Ishikawa (cell line): ENCODE measurements around a stretch of chr3.

DNA sequence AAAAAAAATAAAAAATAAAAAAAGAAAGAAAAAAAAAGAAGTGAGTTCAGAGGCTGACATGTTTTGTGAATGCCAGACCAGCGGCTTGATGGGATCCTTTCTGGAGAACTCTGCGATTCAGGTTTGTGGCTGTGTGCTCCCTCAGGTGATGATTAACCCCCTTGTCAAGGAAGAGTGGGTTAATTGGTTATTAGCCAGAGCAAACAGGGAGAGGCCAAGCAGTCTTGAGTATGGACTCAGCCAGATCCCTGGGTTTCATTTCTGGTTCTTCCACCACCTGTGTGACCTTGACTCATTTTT, 7.7 kb downstream of the GPR160 start:
- RRBS = no CpG with 5 or more reads among the region's 2 CpGs

DNA sequence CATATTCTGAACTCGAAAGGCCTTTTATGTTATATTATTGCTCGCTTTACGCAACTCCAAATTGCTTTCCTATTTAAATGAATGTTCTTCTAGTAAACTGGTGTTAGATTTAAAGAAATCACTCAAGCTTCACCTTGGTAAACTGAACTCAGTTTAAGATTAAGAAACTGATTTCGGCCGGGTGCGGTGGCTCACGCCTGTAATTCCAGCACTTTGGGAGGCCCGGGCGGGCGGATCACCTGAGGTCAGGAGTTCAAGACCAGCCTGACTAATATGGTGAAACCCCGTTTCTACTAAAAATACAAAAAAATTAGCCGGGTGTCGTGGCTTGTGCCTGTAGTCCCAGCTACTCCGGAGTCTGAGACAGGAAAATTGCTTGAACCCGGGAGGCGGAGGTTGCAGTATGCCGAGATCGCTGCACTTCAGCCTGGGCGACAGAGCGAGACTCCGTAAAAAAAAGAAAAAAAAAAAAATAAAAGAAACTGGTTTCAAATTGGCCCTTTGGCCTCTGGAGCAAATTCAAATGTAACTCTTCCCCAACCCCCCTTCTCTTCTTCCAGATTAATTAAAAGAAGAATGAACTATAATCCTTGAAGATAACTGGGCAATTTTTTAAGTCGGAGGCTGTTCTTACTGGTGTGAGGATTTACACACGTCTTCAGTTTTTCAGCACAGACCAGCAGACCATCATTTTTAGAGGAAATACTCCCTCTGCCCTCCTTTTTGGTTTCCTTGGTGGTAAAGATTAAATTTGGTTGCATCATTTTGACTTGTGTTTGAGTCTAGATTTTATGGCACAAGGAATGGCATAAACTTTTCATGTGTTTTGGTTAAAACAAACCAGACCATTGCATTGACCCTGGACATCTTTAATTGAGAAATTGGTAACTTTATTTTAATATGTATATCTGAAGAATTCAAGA, 1.9 kb downstream of the SKIL start:
- RRBS = no CpG with 5 or more reads among the region's 23 CpGs

- RRBS = no CpG with 5 or more reads among the region's 1 CpG
Observed at GRCh38 chr3:170390987-170391360, 27.7 kb upstream of the CLDN11 start.

DNA sequence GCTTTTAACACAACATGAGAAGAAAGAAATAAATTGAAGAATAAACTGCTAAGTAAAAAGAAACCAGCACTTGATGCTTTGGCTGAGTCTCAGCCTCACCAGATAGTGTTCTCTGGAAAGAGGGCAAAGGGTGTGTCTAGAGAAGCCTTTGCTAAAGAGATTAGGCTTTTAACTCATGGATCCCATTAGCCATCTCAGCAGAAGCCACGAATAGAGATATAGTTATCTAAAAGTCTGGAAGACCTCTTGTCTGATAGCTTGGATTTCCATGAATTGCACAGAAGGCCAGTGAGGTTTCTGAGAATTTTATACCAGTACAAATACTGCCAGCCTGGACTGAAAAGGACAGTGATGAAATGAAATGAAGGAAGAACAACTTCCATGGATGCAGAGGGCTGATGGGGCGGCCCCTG, 91.4 kb downstream of the RPL22L1 start:
- RRBS = no CpG with 5 or more reads among the region's 2 CpGs

DNA sequence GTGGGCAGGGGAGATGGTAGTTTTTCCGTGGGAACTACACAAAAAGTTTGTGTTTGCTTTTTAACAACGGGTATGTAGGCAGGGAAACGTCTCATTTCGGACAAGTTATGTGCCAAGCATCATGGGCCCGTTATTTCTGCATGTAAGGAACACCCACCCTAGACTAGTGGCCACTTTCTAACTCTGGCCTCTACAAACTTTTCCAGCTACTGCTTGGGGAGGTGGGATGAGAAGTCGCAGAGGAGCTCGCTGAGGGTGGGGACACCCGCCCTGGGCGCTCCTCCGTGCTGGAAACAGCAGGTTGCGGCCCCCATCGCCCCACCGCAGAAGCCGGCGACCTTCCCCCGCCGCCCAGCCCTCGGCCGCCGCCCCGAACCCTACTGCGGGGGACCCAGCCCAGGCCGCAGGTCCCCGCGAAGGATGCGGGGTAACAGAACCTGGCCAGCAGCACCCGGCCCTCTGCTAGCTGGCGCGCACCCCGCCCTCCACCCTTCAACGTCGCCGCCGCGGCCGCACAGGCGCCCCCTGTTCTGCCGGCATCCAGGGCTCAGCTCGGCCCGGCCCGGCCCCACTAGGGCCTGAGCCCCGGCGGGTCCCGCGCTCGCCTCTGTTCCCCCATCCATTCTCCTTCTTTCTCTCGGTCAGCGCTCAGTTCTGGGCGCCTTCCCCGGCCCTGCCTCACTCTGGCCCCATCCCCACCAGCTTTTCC, 475 bp downstream of the EIF5A2 start:
- RRBS = 1% methylated on average over 26 of the region's 50 CpGs

DNA sequence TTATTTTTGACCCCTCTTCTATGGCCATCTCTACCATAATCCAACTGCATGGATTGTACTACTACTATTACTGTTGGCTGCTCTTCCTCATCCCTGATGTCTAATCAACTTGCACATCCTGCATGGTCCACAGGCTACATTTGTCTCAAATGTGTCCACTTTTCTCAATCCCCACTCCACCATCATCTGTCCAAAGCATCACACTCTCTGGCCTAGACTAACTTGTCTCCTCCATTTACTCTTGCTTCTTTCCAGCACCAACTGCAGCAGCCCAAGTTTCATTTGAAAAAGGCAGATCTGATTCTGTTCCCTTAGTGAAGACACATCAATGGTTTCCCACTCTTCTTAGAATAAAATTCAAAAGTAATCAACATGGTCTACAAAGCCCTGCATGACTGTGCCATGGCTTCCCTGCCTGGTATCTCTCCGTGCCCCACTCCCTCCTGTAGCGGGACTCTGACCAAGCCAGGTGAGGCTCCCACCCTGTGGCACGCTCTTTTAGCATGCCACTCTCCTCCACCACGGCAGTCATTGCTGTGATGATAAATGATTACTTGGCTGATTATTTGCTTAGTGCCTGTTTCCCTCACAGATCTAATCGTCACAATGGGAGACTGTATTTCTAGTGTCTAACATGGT, 127.0 kb upstream of the SLC2A2 start:
- RRBS = no CpG with 5 or more reads among the region's 5 CpGs

DNA sequence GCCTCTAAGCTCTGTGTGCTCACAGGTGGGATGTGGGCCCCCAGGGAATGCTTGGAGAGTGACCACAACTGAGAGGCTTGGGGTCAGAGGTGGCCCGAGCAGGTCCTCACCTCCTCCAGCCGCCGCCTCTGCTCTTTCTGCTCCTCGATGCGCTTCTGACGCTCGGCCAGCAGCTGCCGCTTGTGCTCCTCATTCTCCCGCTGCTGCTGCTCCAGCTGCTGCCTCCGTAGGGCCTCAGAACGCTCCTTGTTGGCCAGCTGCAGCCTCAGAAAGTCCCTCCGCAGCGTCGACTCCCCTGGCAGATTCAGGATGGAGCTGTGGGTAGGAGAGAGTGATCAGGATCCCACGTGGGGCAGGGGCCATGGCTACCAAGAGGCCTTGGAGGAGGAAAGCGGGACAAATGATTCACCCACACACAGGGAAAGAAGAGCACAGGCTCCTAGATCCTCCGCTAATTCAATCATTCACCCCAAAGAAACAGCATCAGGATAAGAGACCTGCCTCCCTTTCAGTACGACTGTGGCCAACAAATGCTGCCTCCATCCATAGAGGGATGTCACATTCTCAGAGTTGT, 130.9 kb upstream of the SLC2A2 start:
- RRBS = no CpG with 5 or more reads among the region's 18 CpGs

DNA sequence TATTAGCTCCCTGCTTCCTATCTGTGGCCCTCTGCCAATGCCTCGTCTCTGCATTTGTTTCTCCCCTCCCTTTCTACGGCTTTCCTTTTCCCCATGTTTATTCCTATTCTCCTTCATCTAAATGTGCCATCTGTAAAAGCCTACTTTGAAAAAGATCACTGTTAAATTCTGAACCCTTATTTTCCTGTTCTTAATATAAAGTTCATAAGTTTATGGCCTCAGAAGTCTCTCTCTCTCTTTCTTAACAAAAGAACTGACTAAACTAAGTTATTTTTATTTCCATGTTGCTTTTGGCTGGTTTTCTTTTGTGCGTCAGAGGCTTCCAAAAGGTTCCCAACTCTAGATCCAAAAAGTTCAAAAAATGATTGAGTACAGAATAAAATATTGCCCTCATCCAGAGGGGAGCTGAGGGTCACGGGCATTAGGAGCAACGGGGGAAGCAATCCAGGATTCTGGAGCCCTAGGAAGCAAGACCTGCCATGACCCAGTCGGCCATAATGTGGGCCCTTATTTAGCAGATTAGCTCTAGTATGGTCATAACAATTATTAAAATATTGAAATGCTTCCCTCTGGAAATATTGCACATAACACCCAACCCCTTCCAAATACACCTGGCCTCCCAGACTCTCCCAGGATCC, 5.3 kb downstream of the PLD1 start:
- RRBS = no CpG with 5 or more reads among the region's 6 CpGs

- RRBS = no CpG with 5 or more reads among the region's 14 CpGs
Observed at GRCh38 chr3:171810906-171812044, 992 bp upstream of the PLD1 start.

GRCh38 chr3:171813917-171814618, 3.8 kb upstream of the PLD1 start:
- RRBS = no CpG with 5 or more reads among the region's 5 CpGs

GRCh38 chr3:172068606-172069582, 29.5 kb downstream of the FNDC3B start:
- RRBS = no CpG with 5 or more reads among the region's 11 CpGs

GRCh38 chr3:172107305-172107752, 68.0 kb downstream of the FNDC3B start:
- RRBS = no CpG with 5 or more reads among the region's 6 CpGs

- RRBS = 96% methylated on average over 4 of the region's 11 CpGs
Observed at GRCh38 chr3:172130330-172131003, 91.1 kb downstream of the FNDC3B start.

DNA sequence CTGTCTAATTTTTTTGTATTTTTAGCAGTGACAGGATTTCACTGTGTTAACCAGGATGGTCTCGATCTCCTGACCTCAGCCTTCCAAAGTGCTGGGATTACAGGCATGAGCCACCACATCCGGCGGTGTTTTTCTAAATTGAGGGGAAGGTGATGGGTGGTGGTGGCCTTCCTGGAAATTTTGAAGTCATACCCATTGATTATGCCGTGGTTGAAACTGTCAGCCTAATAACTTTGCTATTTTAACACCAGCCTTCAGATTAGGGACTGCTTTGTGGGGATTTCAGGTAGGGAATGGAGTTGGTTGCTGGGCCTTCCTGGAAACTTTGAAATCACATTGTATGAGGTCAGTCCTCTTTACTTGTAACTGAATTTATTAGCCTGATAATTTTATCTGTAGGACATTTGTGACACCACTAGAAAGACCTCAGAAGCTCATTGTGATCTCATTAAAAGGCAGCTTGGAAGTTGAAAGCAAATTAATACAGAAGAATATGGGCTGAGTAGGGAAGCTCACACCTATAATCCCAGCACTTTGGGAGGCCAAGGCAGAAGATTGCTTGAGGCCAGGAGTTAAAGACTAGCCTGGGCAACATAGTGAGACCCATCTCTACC, 97.6 kb downstream of the FNDC3B start:
- RRBS = no CpG with 5 or more reads among the region's 4 CpGs

DNA sequence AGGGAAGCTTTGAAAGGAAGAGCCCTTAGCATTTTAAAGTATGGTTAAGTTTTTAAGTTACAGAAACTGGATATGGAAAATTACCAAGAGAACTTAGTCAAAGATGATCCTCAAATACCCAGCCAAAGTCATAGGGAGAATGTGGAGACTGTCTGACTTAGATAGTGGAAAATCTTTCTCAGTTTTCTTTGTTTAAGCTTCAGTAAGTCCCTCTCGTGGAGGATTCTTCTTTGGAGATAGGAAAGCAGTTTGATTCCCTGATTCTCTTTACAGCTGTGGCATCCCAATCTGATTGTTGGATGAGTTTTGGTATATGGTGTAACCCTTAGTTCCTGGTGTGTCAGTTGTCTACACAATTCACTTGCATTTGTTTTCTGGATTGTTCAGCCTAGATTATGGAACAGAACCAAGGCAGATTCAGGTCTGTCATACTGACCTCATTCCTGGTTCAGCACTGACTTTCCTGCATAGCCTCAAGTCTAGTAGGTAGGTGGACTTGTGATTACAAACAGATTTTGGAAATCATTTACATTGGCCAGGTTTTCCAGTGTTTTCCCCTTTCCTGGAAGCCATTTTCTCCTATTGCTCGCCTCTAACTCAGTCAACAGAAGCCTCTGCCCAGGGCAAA, 115.8 kb downstream of the FNDC3B start:
- RRBS = no CpG with 5 or more reads among the region's 2 CpGs

DNA sequence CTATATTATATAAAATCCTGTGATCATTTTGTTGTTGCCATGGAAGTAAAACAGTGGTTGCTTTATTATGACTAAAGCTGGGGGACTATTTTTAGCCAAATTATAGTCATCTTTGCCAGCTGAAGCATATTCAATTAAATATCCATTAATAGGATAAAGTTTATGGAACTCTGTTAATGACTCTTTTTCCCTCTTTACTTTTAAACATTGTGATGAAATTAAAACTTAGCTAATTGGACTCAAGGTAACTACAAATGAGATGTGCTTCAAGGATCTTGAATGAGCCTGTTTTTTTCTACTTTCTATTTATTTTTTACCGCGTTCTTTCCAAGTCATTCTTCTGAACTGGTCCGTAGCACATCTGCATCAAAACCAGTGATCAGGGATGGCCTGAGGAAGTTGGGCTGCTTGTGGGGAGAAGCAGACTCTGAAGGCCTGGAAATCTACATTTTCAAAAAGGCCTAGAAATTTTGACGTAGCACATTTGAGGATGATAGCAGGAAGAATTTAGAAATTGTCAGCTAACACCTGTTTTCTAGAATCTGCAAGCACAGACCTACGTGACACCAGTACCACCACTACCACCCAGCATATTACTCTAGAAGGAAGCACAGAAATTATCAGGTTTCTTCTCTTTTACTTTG, 172.8 kb downstream of the FNDC3B start:
- RRBS = no CpG with 5 or more reads among the region's 5 CpGs

GRCh38 chr3:172367356-172368129, 80.7 kb downstream of the GHSR start:
- RRBS = no CpG with 5 or more reads among the region's 8 CpGs

- RRBS = no CpG with 5 or more reads among the region's 6 CpGs
Observed at GRCh38 chr3:172512309-172512972, 10.8 kb downstream of the TNFSF10 start.

GRCh38 chr3:172516257-172517273, 6.7 kb downstream of the TNFSF10 start:
- RRBS = no CpG with 5 or more reads among the region's 8 CpGs